Mucosa of descending colon (tissue), 1 donor: Measurements from ENCODE around the genes CCL3L3, CCL4L2, SYNRG, DDX52 and ARHGAP23.

DNA sequence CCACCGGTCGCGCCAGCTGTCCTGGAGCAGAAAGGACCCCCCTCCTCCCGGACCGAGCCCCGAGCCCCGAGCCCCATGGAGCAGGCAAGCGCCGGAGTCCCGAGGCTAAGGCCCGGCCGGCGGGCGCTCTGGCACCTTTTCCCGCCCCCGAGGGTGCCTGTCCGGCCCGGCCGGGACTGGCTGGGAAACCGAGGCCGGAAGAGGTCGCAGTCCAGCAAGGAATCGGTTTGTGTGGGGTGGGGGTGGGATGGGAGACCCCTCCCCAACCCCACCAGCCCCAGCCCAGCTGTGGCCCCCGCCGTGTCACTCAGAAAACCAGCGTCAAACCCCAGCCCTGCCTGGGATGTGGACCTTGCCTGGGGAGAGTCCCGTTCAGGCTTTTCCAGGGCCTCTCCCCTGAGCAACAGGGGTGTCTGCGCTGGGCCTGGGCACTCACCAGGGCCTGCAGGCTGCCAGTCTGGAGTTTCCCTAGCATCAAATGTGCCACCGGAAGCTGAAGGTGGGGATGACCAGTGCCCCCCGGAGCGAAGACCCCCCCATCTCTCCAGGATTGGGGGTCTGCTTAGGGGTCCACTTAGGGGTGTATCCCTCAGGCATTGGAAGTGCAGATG is 7.1 kb upstream of the TBC1D3B start:
- PRO-cap: bidirectional peak, plus-strand start at position 399 of the sequence, minus-strand start at position 317 of the sequence

GRCh38 chr17:36196696-36197165 is at the start of gene CCL3L3:
CCL3L3 (minus strand) TSS chr17:36196758.
- PRO-cap: unidirectional peak, minus-strand start at chr17:36196758

- PRO-cap: unidirectional peak, plus-strand start at chr17:36210825
These were observed at the start of gene CCL4L2 for GRCh38 chr17:36210750-36211291. CCL4L2 (plus strand) TSS chr17:36211063.

GRCh38 chr17:36535315-36535987 is 664 bp downstream of the PIGW start:
- PRO-cap: bidirectional peak, plus-strand start at chr17:36535505, minus-strand start at chr17:36535455

- PRO-cap: bidirectional peak, plus-strand start at chr17:36602338, minus-strand start at chr17:36602322
These were observed 1.2 kb downstream of the MRM1 start for GRCh38 chr17:36602265-36603290.

DNA sequence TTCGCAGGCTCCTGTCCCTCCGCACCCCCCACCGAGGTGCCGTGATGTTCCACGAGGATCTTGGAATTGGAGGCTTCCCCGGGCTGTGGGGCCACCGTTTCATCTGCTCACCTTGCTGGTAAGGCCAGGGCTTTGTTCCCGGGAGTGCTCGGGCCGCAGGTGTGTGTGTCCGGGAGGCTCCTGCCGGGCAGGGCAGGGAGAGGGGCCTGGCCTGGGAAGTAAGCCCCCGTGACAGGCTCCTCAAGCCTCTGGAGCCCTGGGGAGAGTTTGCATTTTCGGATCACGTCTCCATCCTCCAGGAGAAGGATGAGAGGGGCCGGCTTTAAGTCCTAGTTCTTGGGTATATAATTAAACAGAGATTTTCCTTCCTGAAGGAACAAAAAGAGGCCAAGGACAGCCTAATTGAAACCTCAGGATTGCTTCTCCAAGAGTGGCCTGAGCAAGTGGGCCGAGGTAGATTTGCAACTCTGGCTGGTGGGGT is 117.3 kb downstream of the AATF start:
- PRO-cap: no peak

GRCh38 chr17:37088350-37088817 is 139.6 kb downstream of the AATF start:
- PRO-cap: no peak

GRCh38 chr17:37107507-37107945 is 158.8 kb downstream of the AATF start:
- PRO-cap: no peak

DNA sequence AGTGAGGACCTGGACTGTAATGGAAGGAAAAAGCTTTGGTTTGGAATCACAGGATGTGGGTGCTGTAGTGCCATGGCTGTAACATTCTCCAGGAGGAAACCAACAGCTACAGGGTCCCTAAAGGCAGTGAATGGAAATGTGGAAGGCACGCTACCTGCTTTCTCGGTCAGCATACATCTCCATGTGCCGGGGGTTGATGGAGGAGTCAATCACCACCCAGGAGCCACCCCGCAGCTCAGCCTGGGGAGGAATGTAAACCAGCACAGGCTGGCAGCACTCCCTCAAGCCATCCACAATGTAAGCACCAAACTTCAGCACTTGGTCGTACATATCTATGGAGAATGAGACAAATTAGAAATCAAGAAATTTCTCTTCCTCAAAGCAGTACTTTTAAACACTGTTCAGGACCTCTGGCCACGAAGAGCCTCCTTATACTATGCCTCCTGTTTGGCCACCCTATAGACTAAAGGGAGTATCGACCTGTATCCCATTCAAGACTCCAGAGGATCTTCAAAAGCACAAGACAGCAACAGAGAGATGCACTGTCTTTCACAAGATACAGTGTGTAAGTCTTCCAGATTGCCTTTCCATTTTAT is 164.3 kb downstream of the AATF start:
- PRO-cap: no peak

DNA sequence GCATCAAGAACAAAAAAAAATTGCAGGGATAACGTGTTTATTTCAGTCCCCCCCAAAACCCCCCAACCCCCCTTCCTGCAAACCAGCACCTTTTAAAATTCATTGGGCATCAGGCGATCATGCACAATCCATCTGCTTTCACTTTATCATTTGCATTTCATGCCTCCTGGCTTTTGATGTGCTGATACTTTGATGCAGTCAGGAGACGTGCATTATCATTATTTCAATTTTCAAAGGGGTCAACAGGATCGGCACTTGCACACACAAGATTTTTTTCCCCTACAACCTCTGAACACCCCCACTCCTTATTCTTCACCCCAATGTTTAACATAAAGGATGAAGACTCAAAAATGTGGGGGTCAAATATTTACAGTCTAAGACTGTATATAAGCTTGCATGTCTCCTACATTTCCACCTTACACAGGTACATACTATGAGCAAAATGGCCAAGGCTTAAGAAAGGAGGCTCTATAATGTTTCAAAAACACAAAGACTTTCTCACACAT is 198.1 kb downstream of the AATF start:
- PRO-cap: no peak

- PRO-cap: no peak
These were observed 74.5 kb upstream of the C17orf78 start for GRCh38 chr17:37301118-37301891.

DNA sequence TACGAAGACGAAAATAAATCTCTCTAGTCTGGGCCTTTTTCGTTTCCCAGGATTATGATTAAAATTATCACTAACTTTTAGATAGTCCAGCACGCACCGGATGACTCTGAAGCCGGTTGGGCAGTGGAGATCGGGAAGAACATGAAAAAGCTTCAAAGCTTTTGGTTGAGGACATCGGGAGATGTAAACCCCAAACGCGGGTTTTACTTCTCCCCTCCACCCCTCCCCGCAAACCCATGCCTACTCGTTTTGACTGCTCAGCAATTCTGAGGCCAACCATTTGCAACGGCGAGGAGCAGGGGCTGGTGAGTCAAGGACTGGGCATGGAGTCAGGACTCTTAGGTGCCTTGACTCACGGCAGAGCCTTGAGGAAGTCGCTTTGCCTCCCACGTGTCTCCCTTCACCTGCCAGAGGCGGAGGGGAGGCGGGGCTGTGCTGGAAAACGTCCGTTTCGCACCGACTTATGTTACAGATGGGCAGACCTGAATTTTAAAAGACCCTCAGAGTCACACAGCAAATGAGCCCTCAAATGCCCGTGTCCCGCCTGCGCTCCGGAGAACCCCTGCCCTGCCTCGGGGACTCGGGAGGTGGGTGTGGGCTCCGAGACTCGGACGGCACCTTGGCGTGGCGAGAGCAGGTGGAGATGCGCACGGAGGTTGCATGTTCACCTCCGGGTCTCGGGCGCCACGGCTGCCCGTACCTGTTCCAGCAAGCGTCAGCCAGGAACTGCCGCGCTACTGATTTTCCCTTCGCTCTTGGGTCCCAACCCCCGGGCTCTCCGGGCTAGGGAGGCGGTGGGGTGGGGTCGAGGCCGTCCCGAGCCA is 828 bp upstream of the DUSP14 start:
- PRO-cap: unidirectional peak, plus-strand start at position 410 of the sequence; unidirectional peak, plus-strand start at position 630 of the sequence

DNA sequence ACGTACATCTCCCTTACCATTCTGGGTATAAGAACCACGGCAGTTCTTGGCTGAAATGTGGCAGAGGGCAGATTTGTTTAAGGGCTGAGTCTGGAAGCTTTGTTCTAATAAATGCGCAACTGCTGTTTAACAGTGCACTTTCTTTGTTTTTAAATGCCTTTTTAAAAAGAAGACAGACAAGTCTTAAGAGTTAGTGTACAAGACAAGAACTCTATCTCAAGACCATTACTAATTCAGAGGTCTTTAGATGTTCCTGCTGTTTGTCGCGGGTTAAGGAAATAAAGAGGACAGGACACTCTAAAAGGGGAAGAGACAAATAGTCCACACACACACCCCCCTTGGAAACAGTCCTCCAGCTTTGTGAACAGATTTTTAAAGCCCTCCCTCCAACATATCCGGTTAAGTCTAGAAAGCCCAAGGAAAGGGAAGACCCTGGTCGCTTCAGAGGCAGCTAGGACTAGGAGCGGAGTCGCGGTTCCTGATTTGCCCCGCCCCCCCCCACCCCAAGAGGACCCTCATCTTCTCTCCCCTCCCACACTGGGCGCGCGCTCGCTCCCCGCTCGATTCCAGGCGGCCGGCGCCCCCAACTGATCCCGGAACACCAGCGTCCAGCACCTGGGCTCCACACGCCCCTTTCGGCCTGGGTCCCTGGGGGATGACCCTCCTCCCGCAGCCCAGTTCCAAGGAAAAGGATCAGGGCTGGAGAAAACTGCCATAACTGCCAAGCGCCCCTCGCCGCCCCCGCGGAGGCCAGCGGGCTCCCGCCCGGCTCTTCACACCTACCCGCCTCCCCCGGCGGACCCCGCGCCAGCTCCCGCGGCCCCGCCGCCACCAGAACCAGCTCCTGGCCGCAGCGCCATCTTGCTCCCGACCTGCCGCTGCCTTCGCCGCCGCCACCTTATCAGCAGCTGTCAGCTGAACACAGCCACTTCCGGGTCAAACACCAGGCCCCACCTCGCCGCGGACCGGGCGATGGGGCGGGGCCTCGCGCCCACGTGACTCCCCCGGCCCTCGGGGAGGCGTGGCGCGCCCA is at the start of gene SYNRG:
SYNRG (minus strand) TSS at position 923 of the 1,033 bp plus-strand sequence.
- PRO-cap: unidirectional peak, plus-strand start at position 42 of the sequence; unidirectional peak, plus-strand start at position 444 of the sequence; bidirectional peak, plus-strand start outside the sequence, minus-strand start at position 874 of the sequence

GRCh38 chr17:37642538-37643856 is at the start of gene DDX52:
DDX52 (minus strand) TSS chr17:37643446.
- PRO-cap: bidirectional peak, plus-strand start at chr17:37643638, minus-strand start at chr17:37643435

- PRO-cap: unidirectional peak, minus-strand start at chr17:37683685
These were observed 40.3 kb upstream of the DDX52 start for GRCh38 chr17:37683469-37684013.

DNA sequence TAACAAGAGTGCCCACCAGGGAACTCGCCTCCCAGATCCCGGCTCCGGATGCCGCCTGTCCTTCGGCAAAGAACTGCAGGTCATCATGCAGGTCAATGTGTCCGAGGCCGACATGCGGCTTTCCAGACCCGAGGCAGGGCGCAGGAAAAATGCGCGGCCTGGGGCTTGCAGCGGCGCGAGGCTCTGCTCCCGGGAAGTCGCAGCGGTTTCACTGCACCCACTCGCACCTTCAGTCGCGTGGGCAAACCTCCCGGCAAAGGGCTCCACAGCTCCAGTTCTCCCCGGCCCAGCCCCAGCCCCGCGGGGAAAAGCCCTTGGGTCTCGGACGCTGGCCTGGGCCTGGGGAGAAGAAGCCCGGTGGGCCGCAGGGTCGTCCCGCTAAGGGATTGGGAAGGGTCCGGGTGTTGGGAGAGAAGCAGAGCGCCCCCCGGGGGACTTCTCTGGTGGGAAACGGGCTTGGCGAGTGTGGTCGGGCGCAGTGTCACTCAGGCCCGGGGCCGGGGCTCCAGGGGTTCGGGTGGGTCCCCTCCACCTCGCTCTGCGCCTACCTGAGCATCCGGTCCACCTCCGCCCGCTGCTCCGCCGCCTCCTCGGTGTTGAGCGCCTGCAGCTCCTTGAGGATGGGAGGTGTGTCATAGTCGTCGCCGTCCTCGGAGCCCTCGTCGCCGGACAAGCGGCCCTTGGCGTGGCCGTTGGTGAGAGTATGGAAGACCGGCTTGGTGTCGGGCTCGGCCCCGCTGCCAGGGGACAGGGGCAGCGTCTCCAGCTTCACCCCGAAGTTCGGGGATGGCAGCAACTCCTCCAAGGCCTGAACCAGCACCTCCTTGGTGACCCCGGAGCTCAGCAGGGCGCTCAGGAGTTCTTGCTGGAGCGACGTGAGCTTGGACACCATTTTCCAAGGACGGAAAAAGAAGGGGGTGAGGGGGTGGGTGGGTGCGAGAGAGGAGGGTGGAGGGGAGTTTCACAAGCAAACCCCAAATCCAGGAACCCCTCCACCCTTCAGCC is 564 bp downstream of the HNF1B start:
- PRO-cap: unidirectional peak, plus-strand start at position 484 of the sequence

DNA sequence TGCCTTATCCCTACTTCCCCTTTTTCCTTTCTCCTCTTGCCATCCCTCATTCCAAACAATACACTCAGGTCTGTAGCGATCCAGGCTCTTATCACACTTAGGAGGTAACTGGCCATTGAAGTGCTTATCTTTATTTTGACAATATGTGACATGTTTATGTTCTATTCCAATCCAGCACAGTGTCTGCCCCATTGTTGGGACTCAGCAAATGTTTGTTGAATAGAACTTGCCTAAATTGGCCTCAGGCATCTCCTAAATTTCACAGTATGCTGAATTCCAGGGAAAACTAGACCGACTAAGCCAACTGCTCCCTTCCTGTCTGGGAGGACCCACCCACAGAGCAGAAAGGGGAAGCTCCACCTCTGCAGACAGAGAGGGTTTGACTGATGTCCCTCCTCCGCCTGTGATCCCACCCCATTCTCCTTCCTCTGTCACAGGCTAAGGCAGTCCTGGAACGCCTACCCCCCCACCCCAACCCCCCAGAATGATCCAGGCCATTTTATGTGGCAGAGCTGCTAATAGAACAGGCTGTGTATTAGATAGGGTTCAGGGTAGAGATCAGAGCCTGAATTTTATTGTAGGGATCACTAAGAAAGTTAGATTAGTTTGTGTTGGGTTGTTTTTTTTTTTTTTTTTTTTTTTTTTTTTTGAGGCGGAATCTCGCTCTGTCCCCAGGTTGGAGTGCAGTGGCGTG is 19.8 kb upstream of the MRPL45 start:
- PRO-cap: no peak

DNA sequence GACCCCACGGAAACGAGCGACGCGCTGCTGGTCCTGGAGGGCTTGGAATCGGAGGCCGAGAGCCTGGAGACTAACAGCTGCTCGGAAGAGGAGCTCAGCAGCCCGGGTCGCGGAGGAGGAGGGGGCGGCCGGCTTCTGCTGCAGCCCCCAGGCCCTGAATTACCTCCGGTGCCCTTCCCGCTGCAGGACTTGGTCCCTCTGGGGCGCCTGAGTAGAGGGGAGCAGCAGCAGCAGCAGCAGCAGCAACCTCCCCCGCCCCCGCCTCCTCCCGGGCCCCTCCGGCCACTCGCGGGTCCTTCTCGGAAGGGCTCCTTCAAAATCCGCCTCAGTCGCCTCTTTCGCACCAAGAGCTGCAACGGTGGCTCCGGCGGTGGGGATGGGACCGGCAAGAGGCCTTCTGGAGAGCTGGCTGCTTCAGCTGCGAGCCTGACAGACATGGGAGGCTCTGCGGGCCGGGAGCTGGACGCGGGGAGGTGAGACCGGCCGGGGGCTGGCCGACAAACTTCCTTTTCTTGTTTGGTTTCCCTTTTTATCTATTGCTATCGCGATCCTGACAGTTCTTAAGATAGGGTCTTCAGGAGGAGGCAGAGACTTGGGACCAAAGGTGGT is 1.0 kb downstream of the SOCS7 start:
- PRO-cap: no peak

DNA sequence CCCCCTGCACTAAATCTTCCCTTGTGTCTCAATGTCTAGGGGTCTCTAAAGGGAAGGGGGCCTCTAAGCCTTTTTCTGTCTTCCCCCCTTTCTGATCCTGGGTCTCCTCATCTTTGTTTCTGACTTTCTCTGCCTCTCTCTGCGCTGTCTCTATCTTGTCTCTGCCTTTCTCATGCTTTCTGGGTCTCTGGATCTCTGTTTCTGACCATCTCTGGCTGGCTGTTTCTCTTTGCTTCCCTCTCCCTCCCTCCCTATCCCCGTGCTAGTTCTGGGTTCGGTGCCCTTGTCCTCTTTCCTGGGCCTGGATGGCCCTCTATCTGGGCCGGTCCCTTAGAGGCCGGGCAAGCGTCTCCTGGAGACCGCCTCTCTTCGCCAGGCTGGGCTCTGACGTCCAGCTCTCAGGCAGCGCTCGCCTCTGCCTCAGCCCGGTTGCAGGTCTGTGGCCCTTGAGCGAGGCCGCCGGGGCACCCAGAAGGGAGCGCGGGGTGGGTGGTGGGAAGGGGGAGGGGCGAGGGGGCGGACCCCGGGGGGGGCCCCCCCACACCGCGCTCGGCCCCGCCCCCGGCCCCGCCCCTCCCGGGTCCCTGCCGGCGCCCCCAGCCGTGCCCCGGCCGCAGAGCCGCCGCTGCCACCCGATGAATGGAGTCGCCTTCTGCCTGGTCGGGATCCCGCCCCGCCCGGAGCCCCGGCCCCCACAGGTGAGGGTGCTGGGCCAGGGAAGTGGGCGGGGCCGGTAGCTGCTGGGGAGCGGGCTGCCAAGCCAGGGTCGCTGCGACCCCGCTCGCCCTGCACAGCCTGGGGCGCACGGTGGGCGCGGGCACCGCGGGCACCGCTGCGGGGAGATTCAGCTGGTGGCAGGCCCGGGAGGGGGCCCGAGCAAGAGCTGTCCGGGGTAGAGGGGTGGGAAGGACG is at the start of gene ARHGAP23:
ARHGAP23 (plus strand) TSS at position 614 of the 912 bp plus-strand sequence.
- PRO-cap: bidirectional peak, plus-strand start at position 616 of the sequence, minus-strand start at position 439 of the sequence

DNA sequence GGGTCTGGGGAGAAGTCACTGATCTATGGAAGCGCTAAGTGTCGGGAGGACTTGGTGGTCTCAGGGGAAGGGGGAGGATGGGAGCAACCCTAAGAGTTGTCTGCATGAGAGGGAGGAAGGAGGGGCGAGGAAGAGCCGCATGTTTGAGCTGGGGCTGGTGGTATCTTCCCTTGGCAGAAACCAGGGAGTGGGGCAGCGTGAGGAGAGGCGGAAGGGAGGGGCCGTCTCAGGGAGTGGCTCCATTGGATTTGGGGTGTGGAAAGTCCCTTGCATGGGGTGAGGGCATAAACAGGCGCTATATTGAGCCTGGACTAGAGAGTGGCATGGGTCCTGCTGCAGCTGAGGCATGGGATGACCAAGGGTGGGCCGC is 55.8 kb downstream of the ARHGAP23 start:
- PRO-cap: no peak